Cardiac septum (tissue), 1 donor: ENCODE data around the genes OPCML and SPATA19.

DNA sequence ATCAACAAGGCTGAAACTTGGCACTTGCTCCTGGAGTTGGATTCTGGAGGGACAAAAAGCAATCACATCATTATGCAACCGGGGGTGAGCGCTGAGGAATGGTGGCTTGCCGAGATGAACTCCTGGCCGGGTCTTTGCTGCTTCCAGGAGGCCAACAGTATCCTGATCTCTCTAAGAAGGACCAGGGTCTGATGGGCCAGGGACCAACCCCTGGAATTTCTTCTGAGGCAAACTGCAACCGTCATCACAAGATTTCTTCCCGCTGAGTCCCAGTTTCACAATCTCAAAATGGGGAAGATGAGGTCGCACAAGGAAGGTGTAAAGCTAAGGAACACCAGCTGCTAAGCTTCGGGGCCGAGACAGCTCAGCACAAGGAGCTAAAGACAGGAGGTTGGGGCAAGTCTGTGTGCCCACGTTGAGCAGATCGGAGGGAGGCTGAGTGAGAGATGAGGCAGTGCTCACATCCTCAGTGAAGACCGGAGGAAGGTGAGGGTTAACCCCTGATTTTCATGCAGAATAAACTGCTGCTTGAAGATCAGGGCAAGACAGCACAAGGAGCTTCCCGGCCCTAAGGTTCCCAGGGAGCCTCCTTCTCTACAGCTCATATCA is 7.5 kb downstream of the ADAMTS8 start:
- PRO-cap, result no peak

- PRO-cap, result unidirectional peak, plus-strand start at chr11:130421626
Observed at GRCh38 chr11:130421393-130421823, 7.0 kb downstream of the ADAMTS8 start.

- PRO-cap, result no peak
Observed at GRCh38 chr11:130535474-130535943, 87.1 kb downstream of the ADAMTS15 start.

DNA sequence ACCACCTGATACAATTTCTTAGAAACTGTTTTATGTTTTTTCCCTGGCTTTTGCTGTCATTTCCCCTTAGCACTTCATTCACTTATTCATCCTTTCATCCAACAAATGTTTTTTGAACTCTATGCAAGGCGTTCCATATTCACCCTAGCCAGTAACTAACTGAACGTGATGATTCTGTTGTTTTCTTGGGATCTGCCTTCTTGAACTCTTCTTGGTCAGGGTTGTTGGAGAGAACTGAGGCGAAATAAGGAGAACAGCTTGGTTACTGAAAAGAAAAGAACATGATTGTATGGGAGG is 135.1 kb downstream of the ADAMTS15 start:
- PRO-cap, result no peak

GRCh38 chr11:130583925-130584365 is 135.5 kb downstream of the ADAMTS15 start:
- PRO-cap, result no peak

DNA sequence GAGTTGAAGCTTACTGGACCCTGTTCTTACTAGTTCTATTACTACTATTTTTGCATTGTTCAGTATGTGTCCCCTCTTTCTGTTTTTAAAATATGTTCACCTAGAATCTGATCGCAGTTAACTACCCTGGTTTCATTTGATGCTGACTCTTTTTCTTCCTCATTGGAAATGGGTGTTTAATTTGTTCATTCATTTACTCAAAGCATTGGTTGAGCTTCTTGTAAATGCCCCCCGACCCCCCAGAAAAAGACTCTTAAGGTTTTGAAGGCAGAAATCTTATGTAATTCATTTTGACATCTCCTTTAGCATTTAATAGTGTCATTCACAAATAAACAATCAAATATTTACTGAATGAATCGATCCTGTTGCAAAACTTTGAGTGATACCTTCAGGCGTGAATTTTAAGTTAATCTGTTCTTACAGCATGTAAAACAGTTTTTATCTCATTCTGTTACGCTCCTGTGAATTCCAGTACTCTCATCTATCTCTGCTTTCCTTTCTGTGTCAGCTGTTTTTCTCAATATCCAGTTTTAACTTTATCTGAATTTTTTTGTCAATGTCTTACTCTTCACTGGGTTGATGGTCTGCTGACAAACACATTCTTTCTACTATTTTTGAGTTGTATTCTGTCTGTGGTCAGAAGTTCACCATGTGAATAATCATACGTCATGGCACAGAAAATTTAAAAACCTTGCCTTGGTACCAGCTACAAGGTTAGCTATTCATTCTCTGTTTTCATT is 27.0 kb downstream of the SNX19 start:
- PRO-cap, result no peak

GRCh38 chr11:131663238-131663808 is 292.9 kb downstream of the NTM start:
- PRO-cap, result no peak

- PRO-cap, result no peak
Observed at GRCh38 chr11:132357676-132358309, 987.4 kb downstream of the NTM start.

- PRO-cap, result no peak
Observed at GRCh38 chr11:132943584-132943997, 588.7 kb downstream of the OPCML start.

- PRO-cap, result no peak
Observed at GRCh38 chr11:133532061-133532830, at the start of gene OPCML. OPCML (minus strand) TSS chr11:133532501.

DNA sequence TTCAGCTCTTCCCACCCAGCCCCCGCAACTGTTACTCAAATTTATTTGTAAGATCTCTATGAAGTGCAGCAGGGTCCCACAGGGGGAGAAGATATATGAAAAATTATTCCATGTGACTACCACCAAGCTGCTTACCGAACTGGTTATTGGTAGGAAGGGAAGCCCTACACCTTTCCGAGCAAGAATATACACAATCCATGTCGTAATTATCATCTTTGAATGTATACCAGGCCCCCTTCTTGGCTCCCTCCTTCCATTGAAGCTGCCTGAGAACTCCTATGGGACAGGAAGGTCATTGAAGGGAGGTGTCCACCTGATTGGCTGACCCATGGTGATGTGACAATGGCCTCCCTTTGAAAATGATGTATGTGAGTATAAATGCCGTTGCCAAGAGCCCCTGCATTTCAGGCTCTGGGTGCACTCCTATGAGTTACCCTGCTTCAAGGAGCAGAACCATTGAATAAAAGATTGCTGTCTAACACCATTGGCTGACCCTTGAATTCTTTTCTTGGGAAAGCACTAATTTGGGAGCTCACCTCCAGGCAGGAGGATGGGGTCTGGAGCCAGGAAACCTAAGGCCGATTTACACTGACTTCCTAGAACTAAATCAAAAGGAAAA is at the start of gene SPATA19:
Gene SPATA19 (minus strand): TSS at position 280 of the 619 bp plus-strand sequence.
- PRO-cap, result no peak

DNA sequence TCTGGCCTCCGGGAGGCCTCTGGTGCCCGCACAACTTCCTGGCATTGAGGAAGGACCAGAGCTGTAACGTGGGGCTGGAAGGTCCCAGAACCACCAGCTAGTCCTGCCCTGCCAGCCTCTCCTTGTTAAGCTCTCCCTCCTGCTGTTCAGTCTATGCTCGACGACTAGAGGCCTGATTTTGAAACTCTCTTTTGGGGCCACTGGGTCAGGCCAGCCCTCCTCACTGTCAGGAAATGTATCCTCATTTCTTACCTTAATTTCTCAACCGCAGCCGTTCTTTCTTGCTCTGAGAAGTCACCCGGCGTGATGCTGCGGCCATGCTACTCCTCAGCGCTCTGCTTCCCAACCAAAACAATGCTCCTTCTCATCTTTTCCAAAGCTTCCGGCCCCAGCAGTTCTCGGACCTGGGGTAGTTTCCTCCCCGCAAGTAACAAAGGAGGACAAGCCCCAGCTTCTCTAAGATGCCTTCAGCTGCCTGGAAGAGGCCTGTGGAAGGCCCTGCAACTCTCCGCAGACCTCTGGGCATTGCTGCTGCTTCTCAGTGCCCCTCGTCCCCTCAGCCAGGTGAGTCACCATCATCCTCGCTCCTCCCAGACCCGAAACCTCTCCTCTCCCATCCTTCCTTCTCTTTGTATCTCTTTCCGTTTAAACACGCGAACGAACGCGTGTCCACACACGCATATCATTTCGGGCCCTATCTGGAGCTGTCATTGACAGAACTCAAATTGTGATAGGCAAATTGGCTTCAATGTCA is 22.3 kb upstream of the JAM3 start:
- PRO-cap, result no peak

DNA sequence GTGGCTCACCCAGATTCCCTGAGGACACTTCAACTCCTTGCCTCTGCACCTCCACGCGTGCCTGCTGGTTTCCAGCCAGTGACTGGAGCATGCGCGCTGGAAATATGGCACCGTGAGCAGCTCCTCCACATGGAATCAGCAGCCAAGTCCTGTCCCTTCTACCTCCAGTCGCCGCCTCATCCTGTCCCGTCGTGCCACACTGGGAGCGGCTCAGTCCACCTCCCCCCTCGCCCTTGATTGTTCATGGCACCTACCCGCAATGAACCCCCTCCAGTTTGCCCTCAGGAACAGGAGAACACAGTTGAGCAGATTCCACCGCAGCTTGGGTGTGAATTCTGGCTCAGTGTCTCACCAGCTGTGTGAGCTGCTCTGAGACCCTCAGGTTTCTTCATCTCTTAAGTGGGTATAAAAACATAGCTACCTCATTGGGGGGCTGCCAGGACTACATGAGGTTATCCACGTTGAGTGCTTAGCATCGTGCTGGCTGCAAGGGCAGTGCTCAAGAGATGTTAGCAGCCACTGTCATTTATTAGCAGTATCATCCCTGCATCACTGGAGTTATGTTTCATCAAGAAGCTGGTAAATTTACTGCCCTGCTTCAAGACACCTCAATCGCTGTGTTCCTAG is 70.0 kb downstream of the NCAPD3 start:
- PRO-cap, result no peak

GRCh38 chr11:134236450-134237593 is 12.4 kb downstream of the VPS26B start:
- PRO-cap, result no peak

- PRO-cap, result no peak
Observed at GRCh38 chr11:134258346-134259011, 5.1 kb downstream of the ACAD8 start.

DNA sequence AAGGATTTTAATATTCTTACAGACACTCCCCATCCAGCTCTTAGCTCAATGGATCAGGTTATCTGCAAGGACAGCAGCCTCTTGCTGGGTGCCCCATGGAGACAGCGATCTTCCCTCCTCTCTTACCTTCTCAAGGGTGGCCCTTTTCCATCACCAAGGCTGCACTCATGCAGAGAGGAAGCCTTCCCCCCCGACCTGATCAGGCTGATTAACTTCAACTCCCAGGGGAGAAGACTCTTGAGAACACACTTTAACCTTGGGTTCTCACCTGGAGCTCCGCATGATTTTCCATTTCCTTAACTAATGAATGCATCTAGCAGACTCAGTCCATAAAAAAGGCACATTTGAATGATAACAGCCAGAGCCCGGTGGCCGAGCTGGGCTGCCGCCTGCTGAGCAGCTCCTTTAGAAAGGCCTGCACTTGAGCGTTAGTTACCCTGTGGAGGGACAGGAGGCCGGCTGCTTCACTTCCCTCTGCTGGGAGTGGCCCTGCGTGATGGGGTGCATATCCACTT is 3.3 kb upstream of the GLB1L3 start:
- PRO-cap, result no peak

- PRO-cap, result no peak
Observed at GRCh38 chr11:134468778-134469005, 56.6 kb upstream of the B3GAT1 start.

DNA sequence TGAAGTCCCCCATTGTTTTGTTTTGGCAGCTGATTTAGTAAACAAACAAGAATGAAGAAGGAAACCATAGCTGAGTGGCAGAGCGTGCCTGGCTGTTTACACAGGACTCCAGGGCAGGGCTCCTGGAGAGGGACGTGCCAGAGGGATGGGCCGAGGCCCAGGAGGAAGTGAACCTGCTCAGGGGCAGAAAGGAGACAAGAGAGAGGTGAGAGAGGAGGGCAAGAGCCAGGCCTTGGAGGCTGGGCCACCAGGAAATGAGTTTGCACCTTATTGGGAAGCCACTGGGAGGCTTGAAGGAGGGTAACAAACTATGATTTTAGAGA is 85.6 kb upstream of the B3GAT1 start:
- PRO-cap, result no peak

DNA sequence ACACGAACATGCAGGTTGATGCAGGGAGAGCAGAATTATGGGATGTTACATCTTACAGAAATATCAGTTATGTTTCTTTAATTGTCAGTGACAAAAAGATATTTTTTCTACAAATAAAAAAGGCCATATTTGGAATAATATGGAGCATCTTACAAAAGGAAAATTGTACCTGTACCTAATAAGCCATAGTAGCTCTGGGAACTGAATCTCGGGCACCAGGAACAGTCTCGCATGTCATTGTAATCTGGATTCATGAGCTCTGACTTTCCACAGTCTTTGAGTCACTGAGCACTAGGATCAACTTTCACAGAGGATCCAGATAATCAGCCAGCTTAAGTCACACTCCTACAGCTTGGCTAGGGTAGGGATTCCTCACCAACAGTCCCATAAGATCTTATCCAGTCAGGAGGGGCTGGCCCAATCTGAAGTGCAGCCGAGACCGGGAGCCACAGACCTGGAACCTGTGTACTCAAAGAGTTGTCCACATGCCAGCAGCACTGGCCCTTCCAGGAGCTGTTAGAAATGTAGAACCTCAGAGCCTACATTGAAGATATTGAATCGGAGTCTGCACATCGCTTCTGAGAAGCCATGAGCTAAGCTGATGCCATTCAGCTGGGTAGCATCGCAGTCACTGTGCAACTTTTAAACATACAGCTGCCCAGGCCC is 538.6 kb upstream of the B3GAT1 start:
- PRO-cap, result no peak